ENCODE results near the gene CYBC1.

DNA sequence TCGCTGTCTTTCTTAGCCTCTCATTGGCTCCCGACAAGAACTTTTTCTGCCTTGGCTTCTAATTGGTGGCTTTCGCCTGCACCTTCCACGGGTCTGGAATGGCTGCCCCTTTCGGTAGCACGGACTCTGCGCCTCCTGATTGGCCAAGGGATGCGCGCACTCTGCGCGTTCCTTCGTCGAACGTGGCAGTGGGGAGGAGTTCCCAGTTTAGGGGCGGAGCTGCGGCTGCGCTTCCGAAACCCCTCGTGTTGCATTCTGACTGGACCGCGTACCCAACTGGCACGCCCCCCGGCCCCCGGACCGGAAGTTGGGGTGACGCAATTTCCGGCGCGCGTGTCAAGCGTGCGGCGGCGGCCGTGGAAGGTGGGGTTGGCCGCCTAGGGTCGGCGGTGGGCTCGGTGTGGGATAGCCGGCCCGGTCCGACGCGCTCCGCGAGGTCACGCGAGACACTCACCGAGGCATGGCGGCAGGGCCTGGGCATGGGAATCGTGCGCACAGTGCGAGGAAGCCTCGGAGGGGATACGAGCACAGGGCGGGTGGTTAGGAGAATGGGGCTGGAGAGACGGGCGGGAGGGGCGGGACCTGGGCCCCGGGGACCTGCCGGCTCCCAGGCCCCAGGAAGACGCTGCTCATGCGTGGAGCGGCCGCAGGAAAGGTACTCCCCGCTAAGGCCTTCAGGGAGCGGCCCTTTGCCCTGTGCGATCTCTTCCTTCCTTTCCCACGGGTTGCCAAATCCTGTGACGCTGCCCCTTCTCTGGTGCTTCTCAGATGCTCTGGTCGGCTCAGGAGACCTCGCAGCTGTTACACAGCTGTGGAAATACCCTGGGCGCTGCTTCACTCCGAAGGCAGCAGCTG, 669 bp upstream of the P4HB start:
- RRBS = 8% methylated on average over 17 of the region's 74 CpGs

GRCh38 chr17:81899598-81900773, 2.1 kb upstream of the NPB start:
- RRBS = no CpG with 5 or more reads among the region's 40 CpGs

- RRBS = no CpG with 5 or more reads among the region's 34 CpGs
These were observed 706 bp upstream of the MAFG start for GRCh38 chr17:81928216-81928665.

DNA sequence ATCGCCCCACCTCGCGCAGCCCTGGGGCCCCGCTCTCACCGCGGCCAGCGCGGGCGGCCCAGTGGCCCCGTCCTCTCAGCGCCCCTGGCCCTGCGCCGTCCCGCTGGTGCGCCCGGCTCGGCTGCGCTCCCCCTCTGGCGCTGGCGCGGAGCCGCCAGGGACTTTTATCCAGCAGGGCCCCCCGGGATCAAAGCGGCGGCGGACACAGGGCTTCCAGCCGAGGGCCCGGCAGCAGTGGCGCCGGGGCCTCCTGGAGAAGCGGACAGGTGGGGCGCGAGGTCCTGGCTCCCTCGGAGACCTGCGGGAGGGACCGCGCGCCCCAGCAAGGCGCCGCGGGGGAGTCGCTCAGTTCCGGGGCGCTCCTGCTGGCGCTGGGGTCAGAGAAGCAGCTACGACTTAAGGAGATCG, 722 bp upstream of the NOTUM start:
- RRBS = 16% methylated on average over 27 of the region's 47 CpGs

GRCh38 chr17:82043422-82044044, 6.0 kb upstream of the DCXR start:
- RRBS = 48% methylated on average over 5 of the region's 17 CpGs

DNA sequence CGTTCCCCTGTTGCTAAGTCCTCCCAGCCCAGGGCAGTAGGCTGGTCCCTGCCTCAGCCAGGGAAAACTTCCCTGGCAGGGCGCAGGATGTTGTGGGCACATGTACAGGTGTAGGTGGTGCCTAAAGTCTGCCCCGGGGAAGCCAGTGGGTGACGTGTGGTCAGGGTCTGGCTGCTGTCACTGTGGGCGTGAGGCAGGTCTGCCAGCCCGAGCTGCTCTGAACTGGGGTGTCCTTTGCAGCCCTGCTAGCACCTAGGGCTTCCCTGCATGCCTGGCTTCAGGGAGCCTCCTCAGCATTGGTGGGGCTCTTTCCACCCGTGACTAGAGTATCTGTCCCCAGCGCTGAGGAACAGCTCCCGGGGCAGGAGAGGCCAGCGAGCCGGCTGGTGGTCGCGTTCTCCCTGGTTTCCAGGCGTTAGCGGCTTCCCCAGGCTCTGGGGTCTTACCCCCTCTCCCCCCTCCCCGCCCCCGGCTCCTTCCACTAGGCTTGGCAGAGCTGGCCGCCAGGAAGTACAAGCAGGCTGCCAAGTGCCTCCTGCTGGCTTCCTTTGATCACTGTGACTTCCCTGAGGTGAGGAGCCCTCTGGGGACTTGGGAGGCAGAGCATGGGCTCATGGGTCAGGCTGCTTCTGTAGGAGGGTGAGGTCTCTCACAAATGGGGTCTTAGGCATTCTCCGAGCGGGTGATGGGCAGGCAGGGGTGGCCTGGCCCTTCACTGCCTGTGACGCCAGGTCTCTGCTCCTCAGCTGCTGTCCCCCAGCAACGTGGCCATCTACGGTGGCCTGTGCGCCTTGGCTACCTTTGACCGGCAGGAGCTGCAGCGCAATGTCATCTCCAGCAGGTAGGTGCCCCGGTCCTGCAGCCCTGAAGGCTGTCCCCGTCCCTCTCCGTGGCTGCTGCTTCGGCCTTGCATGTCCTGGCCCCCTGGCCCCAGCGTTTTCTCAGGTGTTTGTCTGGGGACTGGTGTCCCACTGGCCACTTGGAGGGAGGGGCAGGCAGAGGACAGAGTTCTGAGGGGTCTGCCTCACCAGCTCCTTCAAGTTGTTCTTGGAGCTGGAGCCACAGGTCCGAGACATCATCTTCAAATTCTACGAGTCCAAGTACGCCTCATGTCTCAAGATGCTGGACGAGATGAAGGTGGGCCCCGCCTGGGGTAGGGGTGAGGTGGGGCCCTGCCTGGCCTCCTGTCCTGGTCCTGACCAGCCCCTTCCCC, 4.0 kb downstream of the GPS1 start:
- RRBS = 93% methylated on average over 4 of the region's 36 CpGs

- RRBS = 42% methylated on average over 19 of the region's 51 CpGs
These were observed 1.2 kb downstream of the DUS1L start for GRCh38 chr17:82063974-82065247.

GRCh38 chr17:82090146-82090785, 7.8 kb downstream of the FASN start:
- RRBS = 93% methylated on average over 4 of the region's 28 CpGs

- RRBS = 75% methylated on average over 2 of the region's 25 CpGs
These were observed 14.7 kb downstream of the SLC16A3 start for GRCh38 chr17:82243382-82244057.

DNA sequence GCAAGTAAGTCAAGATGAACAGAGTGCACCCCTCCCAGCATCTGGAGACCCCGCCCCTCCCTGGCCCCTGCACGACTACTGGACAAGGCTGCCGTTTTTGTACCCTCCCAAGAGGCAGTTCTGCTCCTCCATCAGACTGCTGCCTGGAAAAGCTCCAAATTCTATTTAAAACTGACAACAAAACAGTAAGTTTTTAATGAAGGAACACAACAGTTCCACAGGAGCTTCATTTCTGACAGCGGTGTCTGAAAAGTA, 21.7 kb downstream of the SLC16A3 start:
- RRBS = no CpG with 5 or more reads among the region's 4 CpGs

- RRBS = no CpG with 5 or more reads among the region's 16 CpGs
These were observed 14.6 kb upstream of the CSNK1D start for GRCh38 chr17:82287856-82288706.

DNA sequence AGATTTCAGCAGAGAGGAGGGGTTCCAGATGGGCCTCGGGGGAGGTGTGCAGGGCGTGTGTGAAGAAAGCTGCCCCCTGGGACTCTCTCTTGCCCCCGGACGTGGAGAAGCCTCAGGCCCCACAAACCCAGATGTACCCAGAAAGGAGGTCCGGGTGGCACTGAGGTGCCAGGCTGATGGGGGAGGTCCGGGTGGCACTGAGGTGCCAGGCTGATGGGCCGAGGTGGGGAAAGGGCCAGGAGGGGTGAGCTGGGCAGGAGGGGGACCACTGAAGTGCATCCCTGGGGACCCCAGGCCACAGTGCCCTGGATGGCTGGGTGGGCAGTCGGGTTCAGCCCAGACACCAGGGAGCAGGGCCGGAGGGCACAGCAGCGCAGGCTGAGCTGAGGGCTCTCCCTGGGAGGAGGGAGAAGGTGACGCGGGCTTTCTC, 16.3 kb downstream of the CD7 start:
- RRBS = 13% methylated on average over 3 of the region's 12 CpGs

- RRBS = 83% methylated on average over 5 of the region's 18 CpGs
These were observed 7.4 kb downstream of the CD7 start for GRCh38 chr17:82309851-82310511.

- RRBS = 1% methylated on average over 55 of the region's 95 CpGs
These were observed at the start of gene CYBC1 for GRCh38 chr17:82450220-82451223. TSS of gene CYBC1 (minus strand) at chr17:82450752.

GRCh38 chr17:82774771-82775685, 23.2 kb downstream of the TBCD start:
- RRBS = no CpG with 5 or more reads among the region's 39 CpGs

GRCh38 chr17:82788611-82788972, 36.7 kb downstream of the TBCD start:
- RRBS = no CpG with 5 or more reads among the region's 7 CpGs

GRCh38 chr17:82814121-82814519, 25.7 kb downstream of the ZNF750 start:
- RRBS = no CpG with 5 or more reads among the region's 9 CpGs

DNA sequence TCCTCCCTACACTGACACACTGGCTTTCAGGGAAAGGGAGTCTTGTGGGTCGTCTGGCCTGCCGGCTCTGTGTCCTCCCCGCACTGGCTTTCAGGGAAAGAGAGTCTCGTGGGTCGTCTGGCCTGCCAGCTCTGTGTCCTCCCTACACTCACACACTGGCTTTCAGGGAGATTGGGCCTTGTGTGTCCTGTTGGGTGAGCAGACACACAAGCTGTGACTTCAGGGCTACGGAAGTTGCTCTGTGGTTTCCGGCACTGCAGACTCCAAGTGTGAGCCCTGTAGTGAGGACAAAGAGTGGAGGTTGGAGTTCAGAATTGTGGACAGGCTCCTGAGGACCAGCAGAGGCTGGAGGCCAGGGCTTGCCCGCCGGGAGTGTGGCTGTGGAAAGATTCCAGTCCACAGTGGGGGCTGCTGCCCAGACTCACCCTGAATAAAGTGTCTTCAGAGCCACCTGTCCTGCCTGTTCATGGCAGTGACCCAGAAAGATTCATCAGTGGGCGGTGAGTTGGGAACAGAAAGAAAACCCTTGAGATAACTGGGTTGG, 19.6 kb upstream of the ZNF750 start:
- RRBS = no CpG with 5 or more reads among the region's 10 CpGs

DNA sequence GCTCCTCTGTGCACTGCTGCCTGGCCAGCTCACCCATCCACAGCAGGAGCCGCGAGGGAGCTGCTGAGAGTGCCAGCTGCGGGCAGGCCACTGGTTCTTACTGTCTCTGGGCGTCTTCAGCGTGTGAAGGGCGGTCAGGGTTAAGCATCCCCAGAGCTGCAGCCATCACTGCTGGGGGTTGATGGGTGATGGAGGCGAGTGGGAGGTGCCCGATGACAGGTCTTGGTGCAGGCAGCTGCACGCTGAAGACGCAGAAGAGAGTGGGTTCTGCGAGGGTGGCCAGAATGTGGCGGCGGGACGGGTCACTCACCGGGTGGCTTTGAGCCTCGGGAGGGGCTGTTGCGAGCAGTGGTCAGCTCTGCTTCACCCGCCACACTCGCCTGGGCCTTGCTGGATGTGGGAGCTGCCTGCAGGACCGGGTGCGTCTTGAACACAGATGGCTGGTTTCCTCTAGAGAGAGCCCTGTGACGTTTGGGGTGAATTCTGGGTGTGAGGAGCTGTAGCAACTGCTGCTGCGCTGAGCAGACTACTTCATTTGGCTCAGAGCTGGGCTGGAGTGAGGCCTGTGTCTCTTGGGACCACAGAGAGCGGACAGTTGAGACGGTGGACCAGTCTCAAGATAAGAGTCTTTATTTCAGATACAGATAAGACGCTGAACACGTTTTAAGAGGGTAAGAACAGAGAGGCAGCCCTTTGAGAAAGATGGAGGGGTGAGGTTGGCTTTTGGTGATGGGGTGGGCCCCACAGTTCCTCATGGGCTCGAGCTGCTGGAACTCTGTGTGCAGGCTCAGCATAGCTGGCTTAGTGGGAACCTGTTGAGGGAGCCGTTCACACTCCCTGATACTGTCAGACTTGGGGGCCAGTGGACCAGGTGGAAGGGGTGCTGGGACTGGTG, 44.7 kb upstream of the ZNF750 start:
- RRBS = 81% methylated on average over 4 of the region's 29 CpGs

DNA sequence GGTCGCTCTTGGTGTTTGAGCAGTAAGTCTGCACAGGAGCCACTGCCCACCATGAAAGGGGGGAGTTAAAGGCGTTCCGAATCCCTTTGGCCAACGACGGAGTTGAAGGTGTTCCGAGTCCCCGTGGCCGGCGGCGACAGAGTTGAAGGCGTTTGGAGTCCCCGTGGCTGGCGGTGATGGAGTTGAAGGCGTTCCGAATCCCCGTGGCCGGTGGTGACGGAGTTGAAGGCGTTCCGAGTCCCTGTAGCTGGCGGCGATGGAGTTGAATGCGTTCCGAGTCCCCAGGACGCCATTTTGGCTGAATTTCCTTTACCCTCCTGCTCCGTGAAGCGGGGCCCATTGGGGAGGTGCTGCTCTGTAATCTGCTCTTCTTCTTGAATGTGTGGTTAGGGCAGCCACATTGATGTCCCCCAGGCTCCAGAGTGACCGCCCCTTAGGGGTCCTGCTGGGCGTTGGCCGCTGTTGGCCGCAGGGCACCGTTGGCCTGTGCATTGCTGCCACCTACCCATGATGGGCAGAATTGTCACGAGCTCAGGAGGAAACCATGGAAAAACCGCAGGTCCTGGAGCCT, 73.6 kb upstream of the ZNF750 start:
- RRBS = no CpG with 5 or more reads among the region's 34 CpGs

All from foreskin fibroblast (primary cell).